ENCODE measurements around the genes HMX1, USP17L19 and USP17L26.

DNA sequence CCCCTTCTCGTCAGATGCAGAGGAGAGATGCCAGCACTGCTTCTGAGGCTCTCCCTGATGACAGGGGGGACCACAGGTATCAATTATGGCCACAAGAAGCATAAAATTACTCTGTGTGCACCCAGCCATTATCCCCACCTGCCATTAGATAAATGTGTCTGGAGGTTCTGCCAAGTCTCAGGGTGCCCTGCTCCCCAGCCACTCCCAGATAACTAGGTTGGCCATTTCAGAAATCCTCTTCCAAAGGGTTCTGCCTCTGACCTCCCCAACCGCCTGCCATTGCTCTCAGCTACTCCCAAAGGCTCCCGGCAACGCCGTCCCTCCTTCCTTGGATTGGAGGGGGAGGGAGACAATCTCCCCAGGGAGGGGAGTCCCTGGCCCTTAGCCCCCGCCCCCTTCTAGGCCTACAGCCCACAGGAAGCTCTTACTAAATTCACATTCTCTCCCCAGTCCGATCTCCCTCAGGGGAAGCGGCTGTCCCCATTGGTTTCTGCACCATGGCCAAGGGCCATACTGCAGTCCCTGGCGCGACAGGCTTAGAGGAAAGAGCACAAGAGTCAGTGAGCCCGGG lies 1.3 kb downstream of the ABLIM2 start:
- RRBS = 38% methylated on average over 1 of the region's 11 CpGs

DNA sequence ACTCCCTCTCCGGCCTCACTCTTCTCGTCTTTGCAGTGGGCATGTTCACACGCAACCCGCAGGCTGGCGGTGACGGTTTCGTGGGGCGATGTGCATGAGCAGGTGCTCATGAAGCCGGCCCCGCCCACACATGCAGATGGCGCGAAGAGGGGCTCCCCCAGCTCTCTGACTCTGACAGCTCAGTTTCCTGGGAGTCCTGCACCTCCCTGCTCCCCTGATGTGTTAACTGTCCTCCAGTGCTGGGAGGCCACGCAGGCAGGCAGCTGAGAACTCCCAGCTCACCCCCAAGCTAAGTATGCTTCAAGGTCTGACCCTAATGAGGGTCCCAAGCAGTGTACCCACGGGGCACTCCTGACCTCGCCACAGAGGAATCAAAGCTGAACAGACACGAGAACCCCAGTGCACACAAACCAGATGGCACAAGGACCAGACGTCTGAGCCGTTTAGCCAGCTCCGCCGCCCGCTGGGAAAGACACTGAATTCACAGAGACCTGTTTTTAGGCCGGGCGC lies 13.8 kb upstream of the ABLIM2 start:
- RRBS = no CpG with 5 or more reads among the region's 23 CpGs

GRCh38 chr4:8204666-8205567 lies 5.8 kb downstream of the SH3TC1 start:
- RRBS = 98% methylated on average over 5 of the region's 40 CpGs

DNA sequence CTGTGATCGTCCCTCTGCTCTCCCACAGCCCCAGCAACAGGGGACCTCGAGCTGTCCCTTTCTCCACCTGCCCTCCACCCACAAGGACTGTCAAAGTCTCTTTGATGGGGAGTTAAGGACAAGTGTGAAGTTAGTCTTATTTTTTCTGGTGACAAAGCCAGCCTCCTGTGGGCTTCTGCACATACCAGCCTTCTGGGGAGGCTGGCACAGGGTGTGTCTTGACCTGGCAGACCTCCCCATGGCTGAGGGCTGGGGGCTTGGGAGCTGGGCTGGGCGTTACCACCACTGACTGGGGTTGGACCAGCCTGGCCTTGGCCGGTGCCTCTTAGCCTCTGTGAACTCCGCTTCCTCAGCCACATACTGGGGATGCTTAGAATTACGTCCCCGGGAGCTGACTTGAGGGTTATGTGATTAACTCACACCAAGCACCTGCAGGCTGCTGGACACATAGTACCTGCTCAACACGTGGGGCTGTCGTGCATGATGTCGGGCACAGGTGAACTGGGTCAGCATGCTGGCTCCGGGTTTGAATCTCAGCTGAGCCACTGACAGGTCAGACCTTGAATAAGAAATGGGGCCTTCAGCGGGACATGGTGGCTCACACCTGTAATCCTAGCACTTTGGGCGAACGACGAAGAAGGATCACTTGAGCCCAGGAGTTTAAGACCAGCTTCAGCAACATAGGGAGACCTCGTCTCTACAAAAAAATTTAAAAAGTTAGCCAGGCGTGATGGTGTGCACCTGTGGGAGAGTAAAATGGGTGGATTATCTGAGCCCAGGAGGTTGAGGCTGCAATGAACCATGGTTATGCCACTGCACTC lies 14.2 kb downstream of the SH3TC1 start:
- RRBS = 95% methylated on average over 4 of the region's 17 CpGs

DNA sequence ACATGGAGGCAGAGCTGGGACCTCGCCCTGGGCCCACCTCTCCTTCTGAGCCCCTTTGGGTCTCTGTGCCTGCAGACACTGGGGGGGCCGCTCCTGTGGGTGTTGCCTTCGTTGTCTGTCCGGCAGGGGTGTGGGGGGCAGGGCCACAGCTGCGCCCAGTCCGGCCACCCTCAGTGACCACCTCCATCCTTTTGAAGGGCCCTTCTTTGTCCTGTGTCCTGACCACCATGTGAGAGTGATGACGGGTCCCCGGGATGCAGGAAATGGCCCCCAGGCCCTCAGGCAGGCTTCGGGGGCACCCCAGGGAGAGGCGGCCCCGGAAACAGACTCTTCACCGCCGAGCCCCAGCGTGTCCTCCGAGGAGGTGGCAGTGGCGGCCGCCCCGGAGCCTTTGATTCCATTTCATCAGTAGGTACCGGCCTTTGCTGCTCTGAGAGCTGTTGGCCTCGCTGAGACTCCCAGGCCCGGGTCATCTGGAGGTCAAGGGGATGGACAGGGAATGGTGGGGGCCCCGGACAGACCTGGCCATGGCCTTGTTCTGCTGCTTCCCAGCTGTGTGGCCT lies 17.8 kb downstream of the SH3TC1 start:
- RRBS = 95% methylated on average over 17 of the region's 22 CpGs

DNA sequence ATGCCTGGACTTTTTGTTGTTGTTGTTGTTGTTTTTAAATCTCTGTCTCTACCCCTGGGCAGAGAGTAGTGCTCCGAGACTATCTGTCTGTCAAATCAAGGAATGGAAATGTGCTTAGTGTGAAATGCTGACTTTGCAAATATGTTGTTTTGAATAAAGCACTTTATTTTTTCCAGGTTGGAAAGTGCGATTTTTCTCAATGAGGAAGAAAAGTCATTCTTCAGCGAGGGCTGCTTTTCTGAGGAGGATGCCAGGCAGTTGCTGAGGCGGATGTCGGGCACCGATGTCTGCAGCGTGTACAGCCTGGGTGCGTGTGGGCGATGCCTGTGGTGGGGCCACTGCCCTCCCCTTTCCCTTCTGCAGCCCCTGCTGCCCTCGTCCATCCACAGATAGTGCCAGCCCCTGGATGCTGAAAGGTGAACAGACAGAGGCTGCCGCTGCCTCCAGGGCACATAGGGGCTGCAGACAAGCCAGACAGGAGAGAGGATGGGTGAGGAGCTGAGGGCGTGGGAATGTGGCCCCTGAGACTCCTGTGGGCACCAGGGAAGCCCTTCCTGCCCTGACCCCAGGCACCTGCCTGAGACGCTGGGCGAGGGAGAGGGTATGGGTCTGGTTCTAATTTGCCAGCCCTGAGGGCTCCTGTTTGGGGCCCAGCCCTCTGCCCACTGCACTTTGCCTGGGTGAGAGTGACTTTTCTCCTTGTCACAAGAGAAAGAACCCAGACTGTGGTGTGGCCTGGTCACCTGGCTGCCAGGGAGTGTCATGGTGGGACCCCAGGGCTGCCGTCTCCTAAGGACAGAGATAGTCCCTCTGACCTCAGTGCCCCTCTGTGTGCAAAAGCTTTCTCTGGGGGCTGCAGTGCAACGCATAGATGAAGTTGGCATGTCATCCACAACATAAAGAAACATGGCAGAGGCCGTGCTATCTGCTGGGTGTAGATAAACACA lies 23.8 kb downstream of the SH3TC1 start:
- RRBS = no CpG with 5 or more reads among the region's 17 CpGs

DNA sequence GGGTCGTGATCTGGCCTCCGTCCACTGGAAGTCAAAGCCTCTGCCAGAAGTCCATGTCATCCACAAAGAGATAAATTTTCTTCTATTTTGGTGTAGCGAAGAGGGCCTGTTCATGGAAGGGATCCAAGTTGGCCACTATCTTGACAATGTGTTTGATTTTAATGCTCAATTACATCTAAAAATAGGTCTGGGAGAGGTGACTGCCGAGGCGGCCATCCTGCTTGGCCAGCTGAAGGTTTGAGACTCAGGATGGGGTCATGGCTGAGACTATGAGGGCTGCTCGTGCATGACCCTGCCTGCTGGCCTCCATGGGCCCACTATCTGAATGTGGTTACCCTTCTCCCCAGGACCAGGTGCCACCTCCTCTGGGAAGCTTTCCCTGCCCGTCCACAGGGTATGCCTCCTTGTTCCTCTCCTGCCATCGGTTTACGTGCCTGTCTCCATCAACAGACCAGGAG lies 50.4 kb downstream of the HTRA3 start:
- RRBS = no CpG with 5 or more reads among the region's 9 CpGs

DNA sequence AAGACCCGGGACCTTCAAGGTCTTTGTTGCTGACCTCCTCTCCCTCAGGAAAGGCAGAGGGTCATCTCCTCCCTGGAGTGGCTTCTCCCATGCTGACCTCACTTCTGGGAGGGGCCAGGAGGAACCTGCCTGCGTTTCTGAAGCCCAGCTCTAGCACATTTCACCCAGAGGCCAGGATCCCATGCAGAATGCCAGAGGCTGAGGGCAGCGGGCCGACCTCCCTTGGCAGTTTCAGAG lies 80.2 kb downstream of the HTRA3 start:
- RRBS = no CpG with 5 or more reads among the region's 4 CpGs

- RRBS = no CpG with 5 or more reads among the region's 17 CpGs
Measured at GRCh38 chr4:8402546-8403141, 37.9 kb downstream of the ACOX3 start.

DNA sequence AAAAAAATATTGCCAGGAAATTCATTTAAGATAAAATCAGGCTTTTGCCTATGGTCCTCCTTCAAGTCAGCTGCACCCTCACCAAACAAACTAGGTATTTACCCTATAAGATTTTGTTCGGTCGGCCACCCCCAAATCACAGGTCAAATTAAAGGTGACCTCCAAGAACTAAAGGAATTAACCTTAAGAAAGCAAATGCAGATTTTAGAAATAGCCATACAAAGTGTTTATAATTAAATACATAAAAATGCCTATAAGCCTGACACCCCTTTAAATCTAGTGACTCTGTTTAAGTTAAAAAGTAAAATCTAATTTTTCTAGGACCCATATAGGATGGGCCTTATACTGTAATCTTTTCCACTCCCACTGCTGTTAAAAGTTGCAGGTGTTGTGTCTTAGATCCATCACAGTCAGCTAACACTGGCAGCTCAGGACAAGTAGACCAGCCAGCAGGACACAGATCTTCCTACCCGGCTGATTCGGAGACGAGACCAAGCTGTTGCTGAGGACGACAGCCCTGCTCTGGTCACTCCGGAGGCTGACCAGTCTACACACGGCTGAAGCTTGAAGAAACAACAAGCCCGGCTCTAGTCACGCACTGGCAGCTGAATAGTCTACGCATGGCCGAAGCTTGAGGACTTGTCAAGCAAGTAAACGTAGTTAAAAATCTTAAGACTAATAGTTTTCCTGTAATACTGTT lies 2.0 kb downstream of the ACOX3 start:
- RRBS = 92% methylated on average over 2 of the region's 13 CpGs

- RRBS = no CpG with 5 or more reads among the region's 3 CpGs
Measured at GRCh38 chr4:8439162-8439771, 1.3 kb downstream of the ACOX3 start.

- RRBS = 92% methylated on average over 2 of the region's 23 CpGs
Measured at GRCh38 chr4:8472984-8473801, 32.6 kb downstream of the TRMT44 start.

- RRBS = 88% methylated on average over 40 of the region's 84 CpGs
Measured at GRCh38 chr4:8871713-8872399, at the start of gene HMX1. HMX1 (minus strand) TSS chr4:8871839.

GRCh38 chr4:9253145-9253600 lies at the start of gene USP17L19:
USP17L19 (plus strand) TSS chr4:9253378.
- RRBS = no CpG with 5 or more reads among the region's 16 CpGs

- RRBS = no CpG with 5 or more reads among the region's 21 CpGs
Measured at GRCh38 chr4:9334379-9334940, at the start of gene USP17L26. USP17L26 (plus strand) TSS chr4:9334658.

DNA sequence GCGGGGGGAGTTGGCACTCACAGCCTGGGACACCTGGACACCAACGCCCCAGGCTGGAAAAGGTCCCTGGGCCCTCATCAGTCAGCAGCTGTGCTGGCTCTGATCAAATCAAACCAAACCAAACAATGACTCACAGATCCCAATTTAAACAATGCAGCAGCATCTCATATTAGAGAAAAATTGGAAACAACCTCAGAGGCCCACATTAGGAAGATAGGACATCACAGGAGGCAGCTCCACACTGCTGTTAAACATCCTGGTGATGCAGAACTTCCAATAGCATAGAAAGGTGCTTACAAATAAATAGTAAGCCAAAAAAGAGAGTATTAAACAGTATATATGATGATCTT lies 13.0 kb downstream of the SLC2A9 start:
- RRBS = no CpG with 5 or more reads among the region's 2 CpGs

GRCh38 chr4:10093668-10094581 lies 22.7 kb downstream of the WDR1 start:
- RRBS = no CpG with 5 or more reads among the region's 16 CpGs

GRCh38 chr4:10097058-10097667 lies 19.4 kb downstream of the WDR1 start:
- RRBS = no CpG with 5 or more reads among the region's 13 CpGs

DNA sequence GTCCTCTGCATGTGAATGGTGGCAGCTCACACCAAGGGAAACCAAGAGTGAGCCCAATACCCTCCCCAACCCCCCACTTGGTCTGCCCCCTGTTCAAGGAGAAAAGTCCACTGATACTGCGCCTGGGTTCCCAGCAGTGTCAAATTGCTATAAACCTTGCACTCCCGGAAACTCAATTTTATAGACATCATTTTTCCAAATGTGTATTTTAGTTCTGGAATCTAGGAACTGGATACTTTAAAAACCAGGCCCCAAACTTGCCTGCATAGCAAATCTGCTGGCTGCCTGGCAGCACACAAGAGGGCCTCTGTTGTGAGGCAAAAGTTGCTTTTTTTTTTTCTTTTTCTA lies 4.9 kb downstream of the WDR1 start:
- RRBS = no CpG with 5 or more reads among the region's 2 CpGs

- RRBS = no CpG with 5 or more reads among the region's 5 CpGs
Measured at GRCh38 chr4:10160296-10160551, 43.6 kb upstream of the WDR1 start.

All from NB4 (cell line).